Neural cell (in vitro differentiated cells): ENCODE measurements around a stretch of chr11.

DNA sequence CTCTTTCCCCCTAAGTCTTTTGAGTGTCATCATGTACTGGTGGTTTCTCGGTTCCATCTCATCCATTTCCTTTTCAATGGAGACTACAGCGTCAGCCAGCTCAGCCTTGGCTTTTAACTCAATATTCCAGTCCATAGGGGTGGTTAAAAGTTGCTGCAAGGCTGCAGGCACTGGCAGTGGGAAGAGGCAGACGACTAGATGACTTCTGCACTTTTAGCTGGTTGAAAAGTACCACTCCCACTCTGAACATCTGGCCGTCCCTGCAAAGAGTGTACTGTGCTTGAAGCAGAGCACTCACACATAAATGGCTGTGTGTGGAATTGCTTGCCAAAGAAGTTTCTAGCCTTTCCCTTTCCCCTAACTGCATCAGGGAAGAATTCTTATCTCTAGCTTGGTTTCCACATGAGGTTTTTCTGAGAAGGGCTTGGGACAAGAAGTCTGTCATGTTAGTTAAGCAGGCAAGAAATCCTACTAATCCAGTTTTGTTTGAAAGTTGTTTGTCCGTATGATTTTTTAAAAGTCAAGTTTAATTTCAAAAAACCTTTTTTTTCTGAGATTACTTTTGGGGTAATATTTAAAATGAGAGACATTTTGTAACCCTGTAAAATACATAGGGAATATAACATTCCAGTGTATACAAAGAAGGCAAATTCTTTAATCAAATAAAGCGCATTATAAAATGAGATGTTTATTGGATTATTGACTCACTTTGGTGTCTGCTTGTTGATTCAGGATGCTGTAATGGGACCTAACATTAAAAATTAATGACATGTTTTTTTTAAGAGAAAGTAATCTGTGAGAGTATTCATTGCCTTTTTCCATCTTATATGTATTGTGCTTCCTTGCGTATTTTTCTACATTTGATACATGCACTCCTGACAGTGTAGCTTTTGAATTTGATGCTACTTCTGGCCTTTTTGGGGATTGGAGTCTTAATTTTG is 4.9 kb upstream of the PHLDB1 start:
- RAMPAGE, long total RNA, result no peak

GRCh38 chr11:118612117-118612930 is 4.9 kb downstream of the PHLDB1 start:
- RAMPAGE, long total RNA, result no peak

GRCh38 chr11:118678848-118679470 is 491 bp downstream of the TREH start:
- RAMPAGE, long total RNA, result no peak

- RAMPAGE, long total RNA, result no peak
Measured at GRCh38 chr11:118689460-118690590, 10.4 kb upstream of the TREH start.

GRCh38 chr11:118784212-118784704 is 6.7 kb downstream of the DDX6 start:
- RAMPAGE, long total RNA, result no peak

DNA sequence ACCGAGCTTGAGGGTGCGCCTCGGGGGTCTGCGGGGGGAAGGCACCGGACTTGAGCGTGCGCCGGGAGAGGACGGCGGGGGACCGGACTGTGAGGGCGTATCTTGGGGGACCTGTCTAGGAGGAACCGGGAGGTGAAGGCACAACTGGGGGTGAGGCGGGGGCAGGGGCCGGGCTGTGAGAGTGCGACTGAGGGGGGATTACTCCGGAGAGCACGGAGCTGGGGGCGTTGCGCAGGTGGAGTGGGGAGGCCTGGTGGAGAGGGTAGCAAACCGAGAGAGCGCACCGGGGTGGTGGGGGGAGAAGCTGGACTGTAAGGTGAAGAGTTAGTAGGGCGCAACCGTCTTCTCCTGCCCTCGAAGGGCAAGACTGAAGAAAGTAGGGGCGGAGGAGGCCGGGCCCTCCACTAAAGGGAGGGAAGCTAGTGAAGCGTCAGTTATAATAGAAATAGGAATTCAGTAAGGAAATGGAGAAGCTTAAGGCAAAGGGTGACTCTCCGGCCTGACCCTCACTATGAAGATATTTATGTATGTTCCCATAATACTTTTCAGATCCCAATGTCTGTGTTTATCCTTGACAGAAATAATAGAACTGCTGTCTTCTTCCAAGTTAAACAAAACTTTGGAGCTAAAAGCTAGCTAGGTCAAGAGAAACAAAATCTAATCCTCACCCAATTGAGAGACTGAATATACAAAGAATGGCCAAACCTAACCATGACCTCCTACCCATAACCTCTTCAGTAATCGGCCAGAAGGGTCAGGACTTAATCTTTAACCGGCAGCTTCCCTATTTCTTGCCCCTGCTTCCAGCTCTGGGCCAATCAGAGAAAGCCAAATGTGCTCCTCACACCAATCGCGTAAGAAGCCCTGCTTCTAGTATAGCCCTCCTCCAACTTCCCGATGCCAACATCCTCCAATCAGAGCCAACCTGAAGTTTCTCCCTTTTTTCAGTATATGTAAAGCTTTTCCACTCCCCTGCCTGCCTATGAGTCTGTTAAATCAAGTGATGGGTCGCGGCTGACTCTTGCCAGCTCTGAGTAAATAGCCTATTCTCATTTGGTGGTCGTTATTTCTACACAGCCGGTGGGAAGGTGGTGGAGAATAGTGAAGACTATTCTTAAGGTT is 1.5 kb upstream of the DDX6 start:
- RAMPAGE, long total RNA, result no peak

- RAMPAGE, long total RNA, result no peak
Measured at GRCh38 chr11:118820342-118820864, 29.4 kb upstream of the DDX6 start.

- RAMPAGE, long total RNA, result no peak
Measured at GRCh38 chr11:118889906-118890338, 6.2 kb downstream of the CXCR5 start.

DNA sequence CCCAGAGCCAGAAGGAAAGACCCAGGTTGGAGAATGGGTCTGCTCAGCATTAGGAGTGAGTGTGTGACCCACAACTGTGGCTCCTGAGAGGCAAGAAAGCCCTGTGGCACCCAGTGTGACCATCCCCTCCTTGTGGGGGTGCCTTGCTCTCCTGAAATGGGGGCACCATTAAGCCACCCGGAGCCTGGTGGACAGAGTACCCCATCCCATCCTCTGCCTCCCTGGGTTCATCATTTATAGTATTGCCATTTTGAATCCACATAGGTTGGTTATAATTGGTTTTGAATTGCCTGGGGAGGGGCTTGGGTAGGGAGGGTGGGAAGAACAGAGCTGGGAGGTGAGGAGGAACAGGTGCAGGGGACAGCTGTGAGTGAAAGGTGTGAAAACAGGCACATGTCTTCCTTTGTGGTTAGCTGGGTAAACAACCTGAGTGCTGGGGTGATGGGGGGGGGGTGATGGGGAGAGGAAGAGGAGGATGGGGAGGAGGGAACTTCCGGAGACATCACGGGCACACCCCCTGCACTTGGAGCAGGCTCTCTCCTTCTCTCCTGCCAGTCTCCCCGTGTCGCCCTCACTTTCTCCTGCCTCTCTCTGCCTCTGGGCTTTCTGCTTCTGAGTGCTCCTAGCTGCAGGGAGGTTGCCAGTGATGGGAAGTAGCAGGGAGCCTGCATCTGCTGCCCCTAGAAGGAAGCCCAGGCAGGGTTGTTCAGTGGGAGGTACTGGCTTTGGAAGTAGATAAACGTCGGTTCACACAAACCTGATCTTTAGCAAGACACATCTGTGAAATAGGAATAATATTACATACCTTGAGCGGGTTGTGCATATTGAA is 8.7 kb downstream of the CXCR5 start:
- RAMPAGE, long total RNA, result no peak

GRCh38 chr11:118906668-118907146 is 19.0 kb downstream of the BCL9L start:
- RAMPAGE, long total RNA, result no peak

DNA sequence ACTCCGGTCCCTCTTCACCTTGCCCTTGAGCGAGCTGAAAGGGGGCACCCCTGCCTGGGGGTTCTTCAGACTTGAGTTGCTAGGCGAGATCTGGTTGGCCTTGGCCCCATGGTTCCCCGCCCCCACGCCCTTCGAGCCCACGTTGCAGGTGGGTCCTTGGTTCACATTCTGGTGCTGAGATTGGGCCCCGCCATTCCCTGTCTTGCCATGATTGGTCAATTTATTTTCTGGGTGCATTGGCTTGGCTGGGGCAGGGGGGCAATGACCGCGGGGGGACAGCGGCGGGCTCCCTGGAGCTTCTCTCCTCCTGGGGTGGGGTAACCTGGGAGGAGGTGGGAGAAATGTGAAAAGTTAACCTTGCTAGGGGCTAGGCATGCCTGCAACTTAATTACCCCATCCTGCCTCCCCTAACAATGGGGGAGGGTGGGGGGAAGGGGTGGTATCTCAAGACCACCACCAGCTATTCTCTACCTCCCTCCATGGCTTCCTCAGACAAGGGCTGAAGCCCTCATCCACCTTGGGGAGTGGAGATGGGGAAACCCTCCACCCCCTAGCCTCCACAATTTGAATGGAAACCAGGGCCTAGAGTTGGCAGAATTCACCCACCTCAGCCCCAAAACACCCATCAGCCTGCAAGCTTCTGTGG is 17.3 kb downstream of the BCL9L start:
- RAMPAGE, long total RNA, result no peak

- RAMPAGE, long total RNA, result no peak
Measured at GRCh38 chr11:118909860-118910390, 15.8 kb downstream of the BCL9L start.

GRCh38 chr11:118917336-118918091 is 8.2 kb downstream of the BCL9L start:
- RAMPAGE, long total RNA, result no peak

GRCh38 chr11:118923487-118924103 is 2.1 kb downstream of the BCL9L start:
- RAMPAGE, long total RNA, result no peak

- RAMPAGE, long total RNA, result no peak
Measured at GRCh38 chr11:118998989-118999488, 1.1 kb downstream of the CENATAC start.

GRCh38 chr11:119009619-119010163 is 8.5 kb downstream of the RPS25 start:
- RAMPAGE, long total RNA, result no peak

DNA sequence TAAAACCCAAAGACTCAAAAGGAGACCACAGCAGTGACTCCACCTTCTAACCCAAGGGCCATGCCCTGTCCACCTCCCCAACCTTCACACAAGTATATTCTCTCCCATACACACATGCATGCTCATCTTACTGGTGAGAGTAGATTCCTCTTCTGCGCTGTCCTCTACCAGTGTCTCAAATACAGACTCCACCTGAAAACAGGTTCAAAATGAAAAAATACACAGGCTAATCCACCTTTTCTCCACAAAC is 7.4 kb downstream of the HYOU1 start:
- RAMPAGE, long total RNA, result no peak

DNA sequence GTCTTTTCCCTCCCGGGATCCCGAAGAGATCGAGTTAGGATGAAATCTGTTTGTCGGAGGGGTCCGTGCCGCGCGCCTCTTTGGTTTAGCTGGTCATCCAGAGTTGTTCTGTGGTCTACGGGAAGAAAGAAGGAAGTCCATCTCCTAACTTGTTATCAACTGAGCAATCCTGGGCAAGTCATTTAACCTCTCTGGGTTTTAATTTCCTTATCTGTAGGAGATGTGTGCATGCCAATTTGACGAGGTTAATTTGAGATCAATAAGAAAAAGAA is 348 bp downstream of the VPS11 start:
- RAMPAGE, long total RNA, result no peak

DNA sequence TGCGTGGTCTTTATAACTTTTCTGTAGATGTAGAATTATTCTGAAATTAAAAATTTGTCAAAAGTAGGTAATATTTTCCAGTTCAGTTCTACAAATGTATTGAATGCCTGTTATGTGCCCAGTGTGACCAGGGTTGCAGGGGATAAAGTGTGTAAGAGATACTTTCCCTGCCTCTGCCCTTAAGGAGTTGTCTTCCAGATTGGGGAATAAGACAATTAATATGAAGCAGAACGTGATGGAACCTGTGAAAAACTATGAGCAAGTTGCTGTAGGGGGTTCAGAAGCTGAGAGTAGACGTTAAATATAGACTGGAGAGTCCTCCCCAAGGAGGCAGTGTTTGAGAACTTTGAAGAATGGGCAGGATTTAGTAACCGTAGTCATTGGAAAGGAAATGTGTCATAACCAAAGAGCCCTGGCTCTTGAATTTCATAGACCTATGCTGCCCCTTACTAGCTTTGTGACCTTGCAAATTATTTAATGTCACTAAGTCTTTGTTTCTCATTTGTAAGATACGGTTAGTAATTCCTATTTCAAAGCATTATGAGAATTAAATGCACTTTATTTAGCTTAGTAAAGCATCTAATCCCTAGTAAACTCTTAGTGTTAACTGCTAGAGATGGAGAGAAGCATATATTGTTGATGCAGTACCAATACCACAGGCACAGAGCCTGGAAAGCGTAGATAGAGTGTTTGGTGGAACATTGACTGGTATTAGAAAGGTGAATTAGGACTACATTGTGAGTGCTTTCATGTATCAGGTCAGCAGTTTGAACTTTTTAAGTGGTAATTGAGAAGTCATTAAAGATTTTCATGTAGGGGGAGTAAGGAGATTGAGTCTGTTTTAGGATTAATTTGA is 54.2 kb downstream of the MCAM start:
- RAMPAGE, long total RNA, result no peak

DNA sequence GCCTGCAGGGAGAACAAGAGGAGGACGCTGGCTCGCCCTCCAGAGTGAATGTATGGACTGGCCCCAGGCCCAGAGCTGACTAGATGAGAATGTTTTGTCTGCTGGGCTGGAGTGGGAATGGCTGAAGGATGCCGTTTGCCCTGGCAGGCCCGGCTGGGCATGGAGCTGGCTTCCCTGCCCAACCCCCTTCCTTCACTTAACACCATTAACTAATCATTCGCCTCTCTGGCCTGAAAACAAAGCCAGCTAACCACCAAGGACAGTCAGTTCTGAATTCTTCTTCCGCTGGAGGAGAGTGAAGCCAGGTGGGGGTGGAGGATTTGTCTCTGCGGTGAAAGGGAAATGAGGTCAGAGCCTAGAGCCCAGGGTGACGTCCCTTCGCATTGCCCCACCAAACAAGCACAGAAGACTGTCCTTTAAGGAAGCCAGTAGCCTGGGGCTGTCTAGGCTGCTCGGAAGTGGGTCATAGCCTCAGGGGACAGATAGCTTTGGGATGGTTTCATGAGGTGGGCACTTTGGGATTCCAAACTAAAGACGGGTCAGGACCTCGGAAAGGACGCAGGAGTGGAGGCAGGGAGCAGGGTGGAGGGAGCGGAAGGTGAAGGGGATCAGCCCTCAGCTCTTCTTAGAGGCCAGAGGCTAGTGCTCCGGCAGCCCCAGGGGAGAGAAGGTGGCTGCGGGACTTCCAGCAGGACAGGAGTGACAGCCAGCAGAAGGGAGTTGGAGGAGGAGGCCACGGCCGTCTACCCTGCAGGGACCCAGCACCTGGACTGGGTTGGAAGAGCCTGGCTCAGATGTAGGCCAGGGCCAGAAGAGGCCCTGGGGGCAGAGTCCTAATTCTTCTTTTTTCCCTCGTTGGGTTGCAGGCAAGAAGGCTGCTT is 1.9 kb upstream of the MCAM start:
- RAMPAGE, long total RNA, result no peak